Fallopian tube (tissue), 1 donor: ENCODE measurements around the genes DQX1 and DNAH6.

GRCh38 chr2:74508206-74508551 is 684 bp upstream of the PCGF1 start:
- PRO-cap = no peak

DNA sequence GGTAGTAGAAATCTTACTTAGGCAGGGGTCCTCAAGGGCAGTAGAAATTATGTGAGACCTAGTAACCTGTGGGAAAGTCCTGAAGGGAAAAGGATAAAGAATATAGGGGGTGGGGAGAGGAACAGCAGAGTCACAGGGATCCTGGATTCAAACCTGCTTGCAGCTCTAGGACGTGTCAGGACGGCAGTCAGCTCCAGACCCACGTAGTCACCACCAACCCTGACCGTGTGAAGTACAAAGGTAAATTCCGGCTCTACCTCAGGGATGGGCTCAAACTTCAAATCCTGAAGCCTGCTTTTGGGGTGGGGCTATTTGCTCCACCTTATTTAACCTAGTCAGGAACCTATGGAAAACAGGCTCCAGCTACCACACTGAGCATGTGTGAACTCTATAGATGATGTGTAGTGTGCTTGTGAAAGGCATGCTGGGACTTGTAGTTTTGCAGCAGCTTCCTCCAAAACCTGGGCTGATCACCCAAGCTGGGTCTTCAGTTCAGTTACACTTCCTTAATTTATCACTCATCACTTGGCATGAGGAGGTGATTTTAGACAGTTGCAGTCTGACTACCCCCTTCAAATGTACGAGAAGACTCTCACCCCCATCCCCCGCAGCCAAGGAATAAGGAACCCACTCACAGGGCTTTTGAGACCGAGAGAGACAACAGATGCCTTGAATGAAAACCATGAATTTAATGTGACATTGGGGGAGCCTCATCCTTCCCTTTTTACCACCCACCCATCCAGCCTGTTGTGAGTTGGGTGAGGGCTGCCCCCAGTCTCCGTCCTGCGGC is at the start of gene DQX1:
Gene DQX1 (minus strand): TSS at position 249 of the 790 bp plus-strand sequence.
- PRO-cap = no peak

GRCh38 chr2:74532438-74533512 is 3.0 kb downstream of the HTRA2 start:
- PRO-cap = no peak

- PRO-cap = no peak
Measured at GRCh38 chr2:74549186-74550036, 4.3 kb downstream of the LOXL3 start.

DNA sequence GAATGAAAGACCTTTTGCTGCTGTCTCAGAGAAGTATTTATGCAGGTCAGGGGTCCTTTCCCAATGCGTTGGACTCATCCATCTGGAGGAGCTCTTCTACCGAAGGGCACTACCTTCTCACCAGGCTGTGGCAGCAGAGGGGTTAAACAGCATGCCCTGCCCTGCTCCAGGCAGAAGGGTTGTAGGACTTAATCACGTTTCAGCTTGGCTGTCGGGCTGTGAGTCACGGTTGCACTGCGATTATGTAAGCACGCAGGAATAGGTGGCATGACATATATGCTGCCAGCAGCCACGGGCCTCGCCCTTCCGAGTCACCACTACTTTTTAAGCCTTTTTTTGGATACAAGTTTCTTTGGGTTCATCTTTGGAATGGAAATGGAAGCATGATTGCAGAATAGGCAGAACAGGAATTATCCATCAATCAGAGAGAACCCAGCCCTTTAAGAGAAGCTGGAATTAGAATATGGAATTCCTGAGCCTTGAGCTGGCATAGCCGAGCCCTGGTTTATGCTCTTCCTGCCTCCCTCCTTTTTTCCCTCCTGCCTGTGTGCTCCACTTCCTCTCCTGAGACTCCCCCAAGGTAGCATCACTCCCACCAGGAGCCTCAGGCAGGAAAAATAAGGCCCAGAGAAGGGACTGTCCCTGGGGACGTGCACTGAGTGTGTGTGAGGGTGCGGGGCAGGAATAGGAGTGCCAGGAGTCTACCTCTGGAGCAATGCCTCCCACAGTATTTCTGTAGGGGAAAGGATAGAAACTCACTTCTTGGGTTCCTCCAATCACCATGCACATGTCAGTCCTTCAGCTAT is 86.8 kb downstream of the SEMA4F start:
- PRO-cap = no peak

GRCh38 chr2:74834375-74835416 is 769 bp downstream of the HK2 start:
- PRO-cap = bidirectional peak, plus-strand start at chr2:74835024, minus-strand start at chr2:74834929; bidirectional peak, plus-strand start at chr2:74835379, minus-strand start at chr2:74835231

DNA sequence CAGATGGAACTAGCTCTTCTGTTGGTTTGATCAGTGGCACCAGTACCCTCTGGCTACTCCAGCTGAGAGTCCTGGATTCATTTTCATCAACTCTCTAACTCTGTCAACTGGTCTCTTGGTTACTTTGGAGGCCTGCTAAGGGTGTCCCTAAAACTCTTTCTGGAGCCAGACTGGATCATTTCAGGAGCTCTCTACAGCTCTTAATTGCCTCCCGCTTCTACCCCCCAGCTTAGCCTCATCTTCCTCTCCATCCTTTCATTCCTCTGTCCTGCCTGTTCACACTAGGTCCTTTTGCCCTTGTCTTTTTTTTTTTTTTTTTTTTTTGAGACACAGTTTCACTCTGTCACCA is 3.4 kb downstream of the HK2 start:
- PRO-cap = no peak

- PRO-cap = no peak
Measured at GRCh38 chr2:74838003-74838506, 4.1 kb downstream of the HK2 start.

- PRO-cap = no peak
Measured at GRCh38 chr2:74891111-74892127, 57.5 kb downstream of the HK2 start.

- PRO-cap = no peak
Measured at GRCh38 chr2:74917662-74918215, 40.7 kb upstream of the POLE4 start.

GRCh38 chr2:74947781-74948149 is 10.7 kb upstream of the POLE4 start:
- PRO-cap = no peak

GRCh38 chr2:75697227-75697907 is 13.3 kb downstream of the GCFC2 start:
- PRO-cap = no peak

- PRO-cap = no peak
Measured at GRCh38 chr2:75873016-75873334, 162.3 kb upstream of the GCFC2 start.

DNA sequence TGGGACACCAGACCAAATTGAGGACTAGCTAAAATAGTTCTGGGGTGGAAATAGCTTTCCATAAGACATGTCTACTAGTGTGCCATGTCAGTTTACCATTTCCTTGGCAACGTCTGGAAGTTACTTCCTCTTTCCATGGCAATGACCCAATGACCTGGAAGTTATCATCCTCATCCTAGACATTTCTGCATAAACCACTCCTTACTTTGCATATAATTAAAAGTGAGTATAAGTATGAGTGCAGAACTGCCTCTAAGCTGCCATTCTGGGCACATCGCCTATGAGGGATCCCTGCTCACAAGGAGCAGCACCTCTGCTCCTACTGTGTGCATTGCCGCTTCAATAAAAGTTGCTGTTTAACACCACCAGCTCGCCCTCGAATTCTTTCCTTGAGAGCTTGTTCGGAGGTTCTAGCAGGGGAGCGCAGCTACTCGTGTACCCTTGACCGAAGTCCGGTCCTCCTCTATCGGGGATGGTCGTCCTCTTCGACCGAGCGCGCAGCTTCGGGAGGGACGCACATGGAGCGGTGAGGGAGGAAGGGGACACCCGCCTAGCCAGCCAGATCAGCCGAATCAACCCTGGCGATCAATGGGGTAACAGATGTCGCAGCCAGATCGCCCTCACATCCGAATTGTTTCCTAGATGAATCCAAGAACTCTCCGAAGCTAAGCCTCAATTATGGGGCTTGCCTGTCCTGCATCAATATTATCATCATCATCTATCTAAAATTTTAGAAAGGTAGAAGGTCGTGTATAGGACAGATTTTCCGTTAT is 734.3 kb upstream of the GCFC2 start:
- PRO-cap = no peak

GRCh38 chr2:77103319-77103698 is 418.9 kb downstream of the LRRTM4 start:
- PRO-cap = no peak

DNA sequence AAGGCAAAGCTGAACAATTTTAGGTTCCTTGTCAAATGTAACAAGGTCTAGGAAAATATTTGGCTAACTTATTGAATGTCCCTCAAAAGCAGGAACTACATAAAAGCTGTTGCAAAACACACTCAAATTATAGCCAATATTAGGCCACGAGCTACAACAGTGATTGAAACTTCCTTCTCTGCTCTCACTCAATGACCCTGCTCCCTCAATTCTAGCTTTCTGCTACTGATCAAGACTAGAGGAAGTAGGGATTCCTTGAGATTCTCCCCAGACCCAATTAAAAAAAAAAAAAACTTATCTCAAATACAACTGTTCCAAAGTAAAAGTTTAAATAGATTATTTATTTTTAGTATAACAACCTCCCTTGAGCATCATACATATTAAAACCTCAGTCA is 317.2 kb upstream of the REG3G start:
- PRO-cap = no peak

- PRO-cap = no peak
Measured at GRCh38 chr2:78779484-78780108, 245.9 kb upstream of the REG3G start.

- PRO-cap = no peak
Measured at GRCh38 chr2:81481127-81481874, 1176.7 kb upstream of the LRRTM1 start.

DNA sequence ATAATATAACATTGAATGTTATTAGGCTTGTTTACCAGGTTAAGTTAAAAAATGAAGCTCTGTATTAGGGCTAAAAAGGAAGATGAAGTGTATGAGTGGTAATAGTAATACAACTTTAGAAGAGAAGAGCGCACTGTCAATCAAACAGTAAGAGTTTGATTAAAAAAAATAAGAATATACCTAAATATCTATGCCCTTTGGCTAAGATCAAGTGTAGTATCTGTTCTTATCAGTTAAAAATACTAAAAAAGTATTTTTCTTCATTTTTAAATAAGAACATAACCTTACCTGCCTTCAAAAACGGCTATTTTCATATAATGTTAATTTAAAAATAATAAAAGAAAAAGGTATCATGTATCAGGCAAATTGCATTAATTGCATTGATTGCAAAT is 1647.6 kb downstream of the SUCLG1 start:
- PRO-cap = no peak

GRCh38 chr2:84515906-84516708 is at the start of gene DNAH6:
TSS of gene DNAH6 (plus strand) at chr2:84516498.
- PRO-cap = bidirectional peak, plus-strand start at chr2:84516498, minus-strand start at chr2:84516288